ENCODE measurements around a stretch of chr20.

DNA sequence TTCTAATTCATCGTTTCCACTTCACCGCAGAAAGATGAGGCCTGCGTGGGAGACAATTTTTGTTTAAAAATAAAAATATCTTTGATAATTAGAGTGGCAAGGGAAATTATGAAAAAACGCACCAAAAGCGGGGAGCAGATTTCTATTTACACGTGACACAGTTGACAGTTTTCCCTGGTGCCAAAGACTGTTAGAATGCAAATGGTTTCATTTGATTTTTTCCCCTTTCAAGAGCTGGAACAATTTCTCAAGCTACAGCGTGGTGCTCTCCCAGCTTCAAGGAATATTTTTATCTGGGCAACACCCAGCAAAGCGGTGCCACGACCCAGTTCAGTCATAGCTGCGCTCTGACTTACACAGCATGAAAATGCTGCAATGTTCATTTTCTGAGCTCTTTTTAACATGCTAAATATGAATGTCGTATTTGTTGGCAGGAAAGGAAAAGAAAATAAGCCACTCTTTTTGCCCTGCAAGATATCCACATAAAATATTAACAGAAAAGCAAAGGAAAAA lies 47.3 kb downstream of the TTI1 start:
- RRBS, result no CpG with 5 or more reads among the region's 11 CpGs

DNA sequence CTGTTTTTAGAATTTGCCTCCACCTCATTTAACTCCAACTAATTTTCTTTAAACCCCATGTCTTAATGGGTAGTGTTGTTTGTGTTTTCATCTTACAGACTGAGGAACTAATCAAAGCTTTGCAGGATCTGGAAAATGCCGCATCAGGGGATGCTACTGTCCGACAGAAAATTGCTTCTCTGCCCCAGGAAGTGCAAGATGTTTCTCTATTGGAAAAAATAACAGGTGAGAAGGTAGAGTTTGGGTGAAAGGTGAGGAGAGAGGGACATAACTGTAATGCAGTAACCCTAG lies 25.7 kb downstream of the RPRD1B start:
- RRBS, result no CpG with 5 or more reads among the region's 2 CpGs

DNA sequence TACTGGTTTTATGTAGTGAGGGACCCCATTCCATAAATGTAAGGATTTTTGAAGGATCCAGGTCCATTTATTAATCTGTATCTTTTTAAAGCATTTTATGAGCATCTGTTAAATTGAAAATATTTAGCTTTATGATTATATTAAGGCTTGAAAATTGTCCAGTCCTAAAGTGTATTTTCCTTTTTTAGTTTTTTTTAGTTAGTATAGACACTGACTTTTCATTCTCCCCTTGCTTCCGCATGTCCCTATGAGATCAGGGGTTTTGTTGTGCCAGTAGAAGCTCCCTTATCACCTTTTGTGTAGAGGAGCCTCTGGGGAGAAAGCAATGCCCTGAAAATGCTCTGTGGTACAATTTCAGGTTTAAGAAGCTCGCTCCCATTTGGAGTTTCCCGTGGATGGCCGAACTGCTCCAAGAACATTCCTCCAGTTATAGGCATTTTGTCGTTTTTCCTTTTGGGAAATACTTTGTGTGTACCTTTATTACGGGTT lies 49.8 kb downstream of the RPRD1B start:
- RRBS, result no CpG with 5 or more reads among the region's 6 CpGs

- RRBS, result no CpG with 5 or more reads among the region's 25 CpGs
Measured at GRCh38 chr20:38090194-38091373, 57.0 kb downstream of the RPRD1B start.

GRCh38 chr20:38125344-38125949 lies 39.6 kb downstream of the TGM2 start:
- RRBS, result no CpG with 5 or more reads among the region's 13 CpGs

DNA sequence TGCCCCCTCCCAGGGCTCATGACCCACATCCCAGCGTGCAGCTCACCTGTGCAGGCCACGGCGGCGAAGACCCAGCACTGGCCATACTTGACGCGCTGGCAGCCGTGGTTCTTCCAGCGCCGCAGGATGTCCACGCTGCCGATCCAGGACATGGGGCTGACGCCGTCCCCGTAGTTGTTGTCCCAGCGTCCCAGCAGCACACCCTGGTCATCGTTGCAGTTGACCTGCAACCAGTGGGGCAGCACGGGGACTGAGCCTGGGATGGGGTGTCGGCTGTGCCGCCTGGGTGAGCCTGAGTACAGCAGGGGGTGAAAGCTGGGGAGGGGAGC lies 18.4 kb downstream of the TGM2 start:
- RRBS, result no CpG with 5 or more reads among the region's 19 CpGs

GRCh38 chr20:38163482-38163917 lies 1.6 kb downstream of the TGM2 start:
- RRBS, result no CpG with 5 or more reads among the region's 8 CpGs

DNA sequence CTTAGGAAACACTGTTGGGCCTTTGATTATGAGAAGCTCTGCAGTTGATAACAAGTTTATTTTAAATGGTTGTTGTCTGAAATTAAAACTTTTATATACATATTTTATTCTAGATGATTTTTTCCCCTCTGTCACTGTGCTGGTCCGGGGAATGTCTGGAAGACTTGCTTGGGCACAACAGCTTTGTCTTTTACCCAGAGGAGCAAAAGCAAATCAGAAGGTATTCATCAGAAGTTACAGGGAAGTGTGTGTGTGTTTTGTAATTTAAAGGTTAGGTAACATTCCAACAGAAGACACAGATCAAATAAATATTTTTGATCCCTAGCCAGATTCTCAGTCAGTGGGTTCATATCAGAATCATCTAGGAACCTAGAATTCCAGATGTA lies 32.4 kb upstream of the ADIG start:
- RRBS, result no CpG with 5 or more reads among the region's 1 CpG

DNA sequence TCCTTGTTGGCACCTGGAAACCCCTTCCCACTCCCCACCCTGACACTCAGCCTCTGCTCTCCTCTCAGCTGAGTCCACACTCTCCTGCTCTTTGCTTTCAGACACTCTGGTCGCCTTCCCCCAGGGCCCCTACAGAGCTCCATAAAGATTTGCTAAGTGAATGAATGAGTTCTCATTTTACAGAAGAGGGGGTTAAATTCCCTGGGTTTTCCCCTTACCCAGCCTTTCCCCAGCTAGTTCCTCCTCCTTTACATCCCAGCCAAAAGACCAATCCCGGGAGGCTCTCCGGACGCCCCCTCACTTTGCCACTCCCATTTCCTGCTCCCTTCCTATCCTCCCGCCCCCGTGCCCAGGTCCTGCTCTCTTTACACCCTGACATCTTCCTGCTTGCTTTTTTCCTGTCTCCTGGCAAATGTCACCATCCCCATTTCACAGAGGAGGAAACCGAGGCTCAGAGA lies 20.1 kb downstream of the ADIG start:
- RRBS, result no CpG with 5 or more reads among the region's 7 CpGs

- RRBS, result no CpG with 5 or more reads among the region's 25 CpGs
Measured at GRCh38 chr20:38601515-38602013, 20.6 kb downstream of the ADIG start.

GRCh38 chr20:38808898-38809729 lies 3.6 kb downstream of the PPP1R16B start:
- RRBS, result no CpG with 5 or more reads among the region's 12 CpGs

GRCh38 chr20:38883991-38884328 lies 42.3 kb upstream of the FAM83D start:
- RRBS, result no CpG with 5 or more reads among the region's 7 CpGs

GRCh38 chr20:38932328-38933114 lies 6.3 kb downstream of the FAM83D start:
- RRBS, result no CpG with 5 or more reads among the region's 10 CpGs

DNA sequence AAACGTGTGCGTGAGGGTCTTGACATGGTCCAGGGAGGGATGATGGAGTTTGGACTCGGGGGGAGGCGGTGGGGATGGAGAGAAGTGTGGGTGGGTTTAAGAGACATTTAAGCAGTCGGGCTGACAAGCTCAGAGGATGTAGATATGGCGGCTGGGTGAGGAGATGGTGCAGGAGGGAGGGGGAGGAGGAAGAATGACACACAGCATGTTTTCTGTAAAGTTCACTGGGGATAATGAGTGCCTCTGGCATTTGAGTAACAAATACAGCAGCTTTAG lies 107.8 kb downstream of the DHX35 start:
- RRBS, result no CpG with 5 or more reads among the region's 6 CpGs

- RRBS, result no CpG with 5 or more reads among the region's 4 CpGs
Measured at GRCh38 chr20:40675564-40675958, 13.5 kb downstream of the MAFB start.

GRCh38 chr20:41044261-41044731 lies 15.7 kb downstream of the TOP1 start:
- RRBS, result no CpG with 5 or more reads among the region's 2 CpGs

- RRBS, result no CpG with 5 or more reads among the region's 6 CpGs
Measured at GRCh38 chr20:41110594-41111367, 26.6 kb upstream of the PLCG1 start.

- RRBS, result 84% methylated on average over 2 of the region's 8 CpGs
Measured at GRCh38 chr20:41141175-41141932, 4.0 kb downstream of the PLCG1 start.

DNA sequence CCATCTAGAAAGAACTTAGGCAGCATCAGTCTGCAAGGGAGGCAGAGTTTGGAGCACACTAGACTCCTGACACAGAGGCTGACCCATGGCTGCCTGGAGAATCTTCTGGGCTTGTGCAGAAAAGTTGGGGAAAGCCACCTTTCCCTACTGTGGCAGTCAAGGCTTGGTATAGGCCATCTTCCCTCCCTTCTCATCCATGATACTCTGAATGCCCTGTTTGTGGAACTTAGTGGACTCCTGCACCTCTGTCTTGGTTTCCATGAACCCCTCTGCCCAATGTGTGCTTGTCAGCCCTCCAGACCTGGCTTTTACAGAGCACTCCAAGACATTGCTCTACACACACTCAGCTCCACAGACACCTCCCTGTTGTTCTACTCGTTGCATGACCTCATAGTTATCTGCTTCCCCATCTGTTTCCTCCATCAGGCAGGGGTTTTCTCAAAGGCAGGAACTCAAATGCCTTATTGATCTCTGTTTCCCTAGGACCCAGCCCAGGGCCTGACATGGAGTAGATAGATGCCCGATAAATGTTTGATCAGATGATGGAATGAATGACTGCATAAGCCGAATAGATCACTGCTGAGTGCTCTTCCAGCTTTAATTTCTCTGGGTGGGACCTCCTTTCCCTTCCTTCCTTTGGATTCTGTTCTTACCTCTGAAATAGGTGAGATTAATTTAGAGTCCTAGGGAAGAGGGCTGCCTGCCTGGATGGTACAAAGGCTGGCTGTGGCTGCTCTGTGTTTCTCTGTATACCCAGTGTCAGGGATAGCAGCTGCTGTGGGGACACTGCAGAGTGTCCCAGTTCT lies 13.3 kb downstream of the PLCG1 start:
- RRBS, result no CpG with 5 or more reads among the region's 3 CpGs

- RRBS, result no CpG with 5 or more reads among the region's 6 CpGs
Measured at GRCh38 chr20:41232967-41233840, 84.3 kb downstream of the ZHX3 start.

Data from SK-N-MC (cell line).